ENCODE measurements around the genes SMIM11 and CBR3.

GRCh38 chr21:34375235-34375575 lies at the start of gene SMIM11:
Gene SMIM11, plus strand, starts transcription at chr21:34375507.
- PRO-cap, 3 experiments, result no peak in any of the 3 experiments
- RAMPAGE, long total RNA, 4 experiments, result start-site peak on the minus strand in 1 of 4 experiments, at chr21:34375297-34375365 at its widest, 11 reads per replicate
- RRBS, result 2% methylated on average over 25 of the region's 31 CpGs

DNA sequence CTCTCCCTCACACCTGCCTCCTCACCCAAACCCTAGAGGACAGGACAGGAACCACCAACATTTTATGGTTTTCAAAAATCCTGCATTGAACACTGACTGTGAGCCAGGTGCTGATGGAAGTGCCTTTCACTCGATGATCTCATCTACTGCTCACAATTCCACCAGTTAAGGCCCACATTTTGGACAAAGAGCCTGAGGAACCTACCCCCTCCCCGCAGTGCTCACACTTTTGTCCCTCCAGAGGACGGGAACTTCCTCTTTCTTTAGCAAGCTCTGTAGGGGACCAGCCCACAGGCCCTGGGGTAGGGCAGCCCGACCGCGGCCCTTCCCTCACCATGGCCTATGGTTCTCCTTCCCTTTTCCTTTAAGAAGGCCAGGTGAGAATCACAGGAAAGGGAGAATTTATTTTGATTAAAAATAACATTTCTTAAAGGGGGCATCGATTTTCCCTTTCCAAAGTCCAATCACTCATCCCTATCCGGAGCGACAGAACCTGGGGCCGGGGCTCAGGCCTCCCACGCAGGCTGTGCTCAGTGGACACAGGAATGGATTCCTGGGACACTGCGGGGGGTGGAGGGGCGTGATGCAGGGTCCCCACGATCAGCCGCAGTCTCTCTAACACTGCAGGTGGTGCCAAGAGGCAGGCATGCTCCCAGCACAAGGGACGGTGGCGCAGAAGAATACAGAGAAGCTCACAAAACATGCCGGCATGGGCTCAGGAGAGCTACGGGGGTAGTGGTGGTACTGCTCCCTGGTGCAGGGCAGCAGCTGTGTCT lies 8.9 kb upstream of the KCNE1 start:
- PRO-cap, 3 experiments, result peak in 1 of 3 experiments; most common minus-strand start position 141 of the sequence (in 1)
- RAMPAGE, long total RNA, 4 experiments, result no peak in any of the 4 experiments
- RRBS, result no CpG with 5 or more reads among the region's 19 CpGs

GRCh38 chr21:34580069-34580425 lies 34.9 kb downstream of the RCAN1 start:
- PRO-cap, 3 experiments, result peak in 2 of 3 experiments; most common minus-strand start chr21:34580281 (in 2)
- RAMPAGE, long total RNA, 4 experiments, result no peak in any of the 4 experiments
- RRBS, result no CpG with 5 or more reads among the region's 5 CpGs

DNA sequence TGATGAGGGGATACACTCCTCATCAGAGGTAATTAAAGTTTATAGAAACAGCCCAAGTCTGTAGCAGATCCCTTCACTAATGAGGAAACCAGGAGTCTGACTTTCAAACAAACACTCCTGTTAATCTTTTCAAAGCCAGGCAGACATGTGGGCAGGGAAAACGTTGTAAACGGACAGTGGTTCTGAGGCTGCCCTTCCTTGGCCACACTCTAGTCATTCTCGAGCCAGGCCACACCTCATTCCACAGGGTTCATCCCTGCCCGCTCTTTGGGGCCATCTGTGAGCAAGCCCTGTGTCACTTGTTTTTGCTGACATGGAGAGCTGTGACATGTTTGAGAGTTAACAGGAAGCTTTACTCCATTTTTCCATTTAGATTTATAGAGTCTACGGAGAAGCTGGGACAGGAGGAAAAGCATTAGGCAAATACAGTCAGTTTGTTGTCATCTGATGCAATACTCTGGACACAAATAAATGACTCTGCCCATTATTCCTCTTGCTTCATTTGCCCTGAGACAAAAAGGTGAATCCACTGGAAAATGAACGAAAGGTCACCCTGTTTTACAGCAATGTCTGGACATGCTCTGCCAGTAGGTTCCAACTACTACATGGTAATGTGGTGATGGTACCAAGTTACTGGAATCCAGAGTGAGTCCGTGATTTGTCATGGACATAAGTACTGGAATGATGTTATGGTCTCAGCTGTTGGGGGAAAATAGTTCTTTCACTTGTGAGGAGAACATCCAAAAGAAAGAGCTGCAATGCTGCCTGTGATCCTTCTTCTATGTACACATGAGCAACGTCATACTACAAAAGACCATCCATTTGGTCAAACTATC lies 126.9 kb downstream of the CLIC6 start:
- PRO-cap, 3 experiments, result peak in 2 of 3 experiments; most common minus-strand start position 184 of the sequence (in 2)
- RAMPAGE, long total RNA, 4 experiments, result no peak in any of the 4 experiments
- RRBS, result no CpG with 5 or more reads among the region's 8 CpGs

GRCh38 chr21:34817818-34818197 lies 149.0 kb downstream of the CLIC6 start:
- PRO-cap, 3 experiments, result no peak in any of the 3 experiments
- RAMPAGE, long total RNA, 4 experiments, result no peak in any of the 4 experiments
- RRBS, result no CpG with 5 or more reads among the region's 8 CpGs

- PRO-cap, 3 experiments, result no peak in any of the 3 experiments
- RAMPAGE, long total RNA, 4 experiments, result no peak in any of the 4 experiments
- RRBS, result no CpG with 5 or more reads among the region's 10 CpGs
Observed at GRCh38 chr21:34853620-34854340, 185.0 kb downstream of the CLIC6 start.

DNA sequence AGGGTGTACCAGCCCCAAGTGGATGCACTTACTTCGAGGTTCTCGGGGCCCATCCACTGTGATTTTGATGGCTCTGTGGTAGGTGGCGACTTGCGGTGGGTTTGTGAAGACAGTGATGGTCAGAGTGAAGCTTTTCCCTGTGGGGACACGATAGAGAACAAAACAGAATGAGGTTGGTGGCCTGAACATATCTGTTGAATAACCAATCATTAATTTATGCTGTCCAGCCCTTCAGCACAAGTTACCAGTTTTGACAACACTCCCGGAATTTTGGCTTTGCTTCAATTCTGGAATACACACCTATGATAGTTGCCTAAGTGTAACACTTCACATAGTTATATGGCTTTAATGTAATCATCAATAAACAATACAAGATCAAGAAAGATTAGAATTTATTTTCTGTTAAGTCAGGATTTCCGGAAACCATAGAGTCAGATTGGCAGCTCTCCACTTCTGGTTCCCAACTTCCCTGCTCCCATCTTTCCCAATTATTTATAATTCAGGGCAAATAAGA lies 189.6 kb downstream of the RUNX1 start:
- PRO-cap, 3 experiments, result no peak in any of the 3 experiments
- RAMPAGE, long total RNA, 4 experiments, result no peak in any of the 4 experiments
- RRBS, result 64% methylated on average over 2 of the region's 7 CpGs

DNA sequence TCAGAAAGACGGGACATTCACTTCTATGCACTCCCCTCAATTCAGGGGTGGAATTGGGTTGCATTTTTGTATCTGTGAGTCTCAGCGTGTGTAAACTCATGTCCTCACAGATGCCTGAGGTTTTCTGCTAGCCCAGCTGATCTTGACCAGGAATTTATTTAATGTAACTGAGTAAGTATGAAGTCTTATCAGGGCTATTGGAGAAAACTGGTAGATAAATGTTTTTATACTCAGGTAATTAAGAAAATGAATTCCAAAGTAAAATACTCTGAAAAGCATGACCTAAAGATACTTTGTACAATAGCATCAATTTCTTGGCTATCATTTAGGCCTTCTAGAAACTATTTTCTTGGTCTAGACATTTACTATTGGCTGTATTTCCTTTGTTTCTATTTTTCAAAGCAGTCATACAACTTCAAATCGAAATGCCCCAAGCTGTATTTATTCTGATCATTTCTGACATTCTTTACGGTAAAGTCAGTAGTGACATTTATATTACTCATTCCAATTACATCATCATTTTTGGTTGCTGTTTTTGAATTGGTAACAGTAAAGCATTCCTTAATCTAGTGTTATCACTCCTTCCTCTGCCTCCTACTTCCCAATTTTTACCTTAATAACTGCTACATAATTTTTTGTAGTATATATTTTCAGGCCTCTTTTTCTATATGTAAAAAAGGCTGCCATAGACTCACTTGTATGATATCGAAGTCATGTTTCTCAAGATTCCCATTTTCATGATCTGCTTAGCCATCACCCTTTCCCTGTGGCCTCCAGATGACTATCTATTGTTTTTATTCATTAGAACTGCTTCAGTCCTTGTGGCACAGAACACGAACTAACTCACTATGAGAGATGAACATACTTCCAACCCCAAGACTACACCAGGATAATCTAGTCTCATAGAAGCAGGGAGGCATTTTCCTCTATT lies 167.3 kb downstream of the RUNX1 start:
- PRO-cap, 3 experiments, result no peak in any of the 3 experiments
- RAMPAGE, long total RNA, 4 experiments, result no peak in any of the 4 experiments
- RRBS, result no CpG with 5 or more reads among the region's 6 CpGs

DNA sequence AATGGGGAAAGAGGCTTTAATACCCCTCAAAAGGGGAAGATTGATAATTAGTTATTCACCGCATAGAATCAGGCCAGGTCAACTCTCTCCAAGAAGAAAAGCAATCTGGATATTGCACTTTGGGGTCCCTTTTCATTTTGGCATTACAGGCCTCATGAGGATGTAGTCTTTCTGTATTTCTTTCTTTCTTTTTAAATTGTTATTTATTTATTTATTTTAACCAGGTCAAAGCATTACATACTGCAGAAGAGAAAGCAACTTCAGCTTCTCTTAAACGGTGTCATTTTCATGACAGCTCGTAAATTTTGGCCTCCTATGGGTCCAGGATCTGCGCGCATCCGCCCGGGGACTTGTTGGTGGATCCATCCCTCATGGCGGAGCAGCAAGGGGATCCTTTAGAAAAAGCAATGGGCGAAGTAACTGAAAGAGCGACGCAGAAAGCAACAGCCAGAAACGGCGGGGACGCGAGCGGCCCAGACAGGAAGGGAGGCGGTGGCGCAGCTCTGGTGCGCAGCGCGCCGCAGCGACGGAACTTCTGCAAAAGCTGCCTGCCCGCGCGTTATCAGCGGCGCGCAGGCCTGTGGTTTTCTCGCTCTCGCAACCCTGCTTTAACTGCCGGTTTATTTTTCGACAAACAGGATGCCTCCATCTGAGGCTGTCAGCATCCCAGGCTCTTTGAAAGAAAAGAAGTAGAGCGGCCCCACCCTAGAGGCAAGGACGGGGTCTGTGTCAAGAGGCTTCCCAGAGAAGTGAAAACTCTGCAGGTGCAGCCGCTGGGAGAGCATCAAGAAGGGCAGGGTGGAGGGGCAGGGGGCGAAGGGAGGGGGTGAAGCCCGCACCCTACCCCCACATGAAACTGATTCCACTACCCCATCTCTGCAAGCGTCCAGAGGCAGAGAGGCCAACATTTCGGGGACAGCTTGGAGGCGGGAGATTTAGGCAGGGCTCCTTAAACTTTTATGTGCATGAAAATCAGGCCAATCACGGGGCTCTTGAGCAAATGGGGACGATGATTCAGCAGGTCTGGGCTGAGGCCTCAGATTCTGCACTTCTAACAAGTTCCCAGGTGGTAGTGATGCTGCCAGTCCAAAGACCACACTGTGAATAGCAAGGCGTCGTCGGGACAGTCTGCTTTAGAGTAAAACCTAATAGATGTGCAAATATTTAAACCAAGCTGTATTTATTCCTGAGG lies 22.4 kb downstream of the RUNX1 start:
- PRO-cap, 3 experiments, result peak in 1 of 3 experiments; most common minus-strand start position 537 of the sequence (in 1)
- RAMPAGE, long total RNA, 4 experiments, result no peak in any of the 4 experiments
- RRBS, result no CpG with 5 or more reads among the region's 47 CpGs

- PRO-cap, 3 experiments, result no peak in any of the 3 experiments
- RAMPAGE, long total RNA, 4 experiments, result no peak in any of the 4 experiments
- RRBS, result no CpG with 5 or more reads among the region's 10 CpGs
Observed at GRCh38 chr21:35227116-35227773, 178.1 kb upstream of the RUNX1 start.

- PRO-cap, 3 experiments, result no peak in any of the 3 experiments
- RAMPAGE, long total RNA, 4 experiments, result no peak in any of the 4 experiments
- RRBS, result no CpG with 5 or more reads among the region's 6 CpGs
Observed at GRCh38 chr21:35922562-35923120, 137.7 kb downstream of the SETD4 start.

DNA sequence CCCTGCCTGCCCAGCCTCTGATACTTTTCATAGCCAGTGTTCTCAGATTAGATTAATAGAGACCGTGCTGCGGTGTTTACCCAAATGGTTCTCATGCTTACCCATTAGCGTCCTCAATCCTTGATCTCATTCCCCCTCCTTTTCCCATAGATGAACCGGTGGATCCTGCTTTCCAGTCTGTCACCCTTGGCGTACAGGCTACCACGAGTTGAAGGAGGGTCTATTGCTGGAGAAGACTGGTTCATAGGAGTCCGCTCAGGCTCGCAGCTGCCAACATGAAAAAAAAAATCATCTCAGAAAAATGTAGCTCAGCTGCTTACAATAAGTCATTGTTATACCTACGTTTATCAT lies 78.7 kb downstream of the SETD4 start:
- PRO-cap, 3 experiments, result no peak in any of the 3 experiments
- RAMPAGE, long total RNA, 4 experiments, result no peak in any of the 4 experiments
- RRBS, result no CpG with 5 or more reads among the region's 9 CpGs

DNA sequence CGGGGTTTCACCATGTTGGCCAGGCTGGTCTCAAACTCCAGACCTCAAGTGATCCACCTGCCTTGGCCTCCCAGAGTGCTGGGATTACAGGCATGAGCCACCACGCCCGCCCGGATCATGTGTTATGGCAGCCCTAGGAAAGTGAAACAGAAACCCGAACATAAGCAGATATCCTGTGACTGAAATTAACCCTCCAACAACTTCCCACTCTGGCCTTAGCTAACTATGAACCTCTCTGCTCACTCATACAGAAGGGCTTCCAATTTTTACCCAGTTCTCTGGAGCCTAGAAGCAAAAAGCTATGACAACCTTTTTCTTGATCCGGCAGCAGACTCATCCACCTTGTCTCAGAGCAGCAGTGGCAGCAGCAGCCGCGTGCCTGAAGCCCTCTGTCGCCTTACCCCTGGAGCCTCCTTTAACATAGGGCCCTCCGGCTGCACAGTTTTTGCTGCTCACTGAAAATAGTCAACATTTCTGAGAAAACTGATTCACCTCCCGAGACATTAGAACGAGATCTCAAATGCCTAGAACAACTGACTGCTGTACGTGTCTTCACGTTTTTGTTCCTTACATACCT lies 9.3 kb downstream of the CBR1 start:
- PRO-cap, 3 experiments, result no peak in any of the 3 experiments
- RAMPAGE, long total RNA, 4 experiments, result no peak in any of the 4 experiments
- RRBS, result no CpG with 5 or more reads among the region's 14 CpGs

DNA sequence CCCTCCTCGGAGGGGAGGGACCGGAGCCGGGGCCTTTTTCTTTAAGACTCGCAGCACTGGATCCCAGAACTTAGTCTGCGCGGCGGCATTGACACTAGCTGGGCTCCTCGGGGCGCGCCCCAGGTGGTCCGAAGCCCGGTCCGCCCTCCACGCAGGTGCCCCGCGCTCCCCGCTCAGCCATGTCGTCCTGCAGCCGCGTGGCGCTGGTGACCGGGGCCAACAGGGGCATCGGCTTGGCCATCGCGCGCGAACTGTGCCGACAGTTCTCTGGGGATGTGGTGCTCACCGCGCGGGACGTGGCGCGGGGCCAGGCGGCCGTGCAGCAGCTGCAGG lies at the start of gene CBR3:
TSS of gene CBR3 (plus strand) at position 66 of the 333 bp plus-strand sequence.
- PRO-cap, 3 experiments, result peak in 3 of 3 experiments; most common plus-strand start position 73 of the sequence (in 3); most common minus-strand start position 255 of the sequence (in 1)
- RAMPAGE, long total RNA, 4 experiments, result no peak in any of the 4 experiments
- RRBS, result 2% methylated on average over 19 of the region's 36 CpGs

GRCh38 chr21:36197379-36197639 lies 40.7 kb downstream of the DOP1B start:
- PRO-cap, 3 experiments, result peak in 1 of 3 experiments; most common plus-strand start chr21:36197552 (in 1)
- RAMPAGE, long total RNA, 4 experiments, result no peak in any of the 4 experiments
- RRBS, result no CpG with 5 or more reads among the region's 5 CpGs

- PRO-cap, 3 experiments, result no peak in any of the 3 experiments
- RAMPAGE, long total RNA, 4 experiments, result no peak in any of the 4 experiments
- RRBS, result no CpG with 5 or more reads among the region's 35 CpGs
Observed at GRCh38 chr21:36245809-36246638, 74.0 kb upstream of the MORC3 start.

- PRO-cap, 3 experiments, result no peak in any of the 3 experiments
- RAMPAGE, long total RNA, 4 experiments, result no peak in any of the 4 experiments
- RRBS, result no CpG with 5 or more reads among the region's 7 CpGs
Observed at GRCh38 chr21:36320992-36321271, 935 bp downstream of the MORC3 start.

DNA sequence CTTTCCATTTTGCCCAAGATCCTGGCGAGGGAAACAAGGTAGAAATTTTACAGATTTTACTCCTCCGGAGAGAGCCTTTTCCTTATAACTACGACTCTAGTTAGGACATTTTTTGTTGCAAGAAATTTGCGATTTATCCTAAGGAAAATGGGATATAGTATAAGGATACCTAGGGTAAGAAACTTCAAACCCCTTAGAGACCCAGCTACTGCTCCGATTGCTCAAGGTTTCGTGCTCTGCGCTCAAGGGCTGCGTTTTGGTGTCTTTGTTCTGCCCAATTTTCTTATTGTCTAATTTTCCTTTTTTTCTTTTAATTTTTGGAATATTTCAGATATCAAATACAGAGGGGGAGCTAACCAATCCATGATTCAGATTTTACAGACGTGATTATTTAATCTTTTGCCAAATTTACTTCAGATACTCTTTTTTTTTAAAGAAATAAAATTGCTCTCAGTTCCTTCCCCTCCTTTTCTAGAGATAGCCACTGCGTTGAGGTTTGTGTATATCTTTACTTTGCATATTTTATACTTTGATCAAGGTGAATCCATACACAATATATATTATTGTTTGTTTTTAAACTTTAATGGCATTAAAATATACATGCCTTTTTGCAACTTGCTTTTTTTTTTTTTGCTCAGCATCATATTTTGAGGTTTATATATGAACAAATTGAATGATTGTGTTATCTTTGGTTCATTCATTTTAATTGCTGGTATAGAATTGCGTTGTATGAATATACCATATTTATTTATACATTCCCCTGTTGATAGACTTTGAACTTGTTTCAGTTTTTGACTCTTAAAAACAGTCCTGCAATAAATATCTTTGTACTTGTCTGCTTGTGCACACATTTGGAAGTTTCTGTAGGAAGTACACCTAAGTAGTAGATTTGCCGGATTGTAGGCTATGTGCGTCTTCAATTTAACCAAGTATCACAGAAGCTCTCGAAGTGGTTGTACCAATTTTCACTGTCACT lies 1.8 kb downstream of the TTC3 start:
- PRO-cap, 3 experiments, result no peak in any of the 3 experiments
- RAMPAGE, long total RNA, 4 experiments, result no peak in any of the 4 experiments
- RRBS, result no CpG with 5 or more reads among the region's 14 CpGs

- PRO-cap, 3 experiments, result peak in 2 of 3 experiments; most common plus-strand start chr21:37221099 (in 1); most common minus-strand start chr21:37221040 (in 1)
- RAMPAGE, long total RNA, 4 experiments, result no peak in any of the 4 experiments
- RRBS, result under 1% methylated on average over 21 of the region's 62 CpGs
Observed at GRCh38 chr21:37219977-37221144, 46.8 kb downstream of the VPS26C start.

GRCh38 chr21:37364679-37365191 lies 1.8 kb upstream of the DYRK1A start:
- PRO-cap, 3 experiments, result no peak in any of the 3 experiments
- RAMPAGE, long total RNA, 4 experiments, result no peak in any of the 4 experiments
- RRBS, result no CpG with 5 or more reads among the region's 9 CpGs